M059J (cell line): ENCODE data around the gene REPIN1.

DNA sequence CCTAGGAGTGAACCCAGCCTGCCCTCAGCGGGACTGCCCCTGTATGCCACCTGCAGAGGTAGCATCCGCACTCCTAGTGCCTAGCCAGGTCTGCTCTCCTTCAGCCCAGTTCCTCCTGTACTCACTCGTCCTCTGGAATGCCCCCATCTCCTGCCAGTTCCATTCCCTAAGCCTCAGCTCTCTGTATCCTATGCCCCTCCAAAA is 8.1 kb upstream of the KRBA1 start:
- RAMPAGE, long total RNA = no peak

GRCh38 chr7:149716403-149716951 is 1.7 kb downstream of the KRBA1 start:
- RAMPAGE, long total RNA = no peak

DNA sequence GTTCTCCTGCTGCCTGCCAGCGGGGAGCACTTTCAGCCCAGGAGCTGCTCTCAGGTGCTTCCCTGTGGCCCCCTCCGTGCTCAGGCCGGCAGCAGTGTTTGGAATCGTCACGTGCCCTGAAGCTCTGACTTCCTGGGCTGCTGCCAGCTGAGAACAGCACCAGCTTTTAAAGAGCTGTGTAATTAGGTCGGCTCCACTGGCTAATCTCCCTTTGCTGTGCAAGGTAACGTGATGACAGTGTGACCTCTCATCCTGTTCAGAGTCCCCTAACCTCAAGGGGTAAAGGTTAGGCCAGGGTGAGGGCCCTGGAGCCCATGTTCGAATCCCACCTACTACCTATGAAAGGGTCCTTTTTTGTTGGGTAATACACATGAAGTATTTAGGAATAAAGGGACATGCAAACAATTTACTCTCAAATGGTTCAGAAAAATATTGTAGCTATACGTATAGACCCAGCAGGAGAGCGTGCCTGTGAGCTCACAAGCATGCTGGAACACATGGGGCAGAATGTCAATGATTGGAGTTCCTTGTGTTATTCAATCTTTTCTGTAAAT is 16.6 kb downstream of the ZNF862 start:
- RAMPAGE, long total RNA = no peak

DNA sequence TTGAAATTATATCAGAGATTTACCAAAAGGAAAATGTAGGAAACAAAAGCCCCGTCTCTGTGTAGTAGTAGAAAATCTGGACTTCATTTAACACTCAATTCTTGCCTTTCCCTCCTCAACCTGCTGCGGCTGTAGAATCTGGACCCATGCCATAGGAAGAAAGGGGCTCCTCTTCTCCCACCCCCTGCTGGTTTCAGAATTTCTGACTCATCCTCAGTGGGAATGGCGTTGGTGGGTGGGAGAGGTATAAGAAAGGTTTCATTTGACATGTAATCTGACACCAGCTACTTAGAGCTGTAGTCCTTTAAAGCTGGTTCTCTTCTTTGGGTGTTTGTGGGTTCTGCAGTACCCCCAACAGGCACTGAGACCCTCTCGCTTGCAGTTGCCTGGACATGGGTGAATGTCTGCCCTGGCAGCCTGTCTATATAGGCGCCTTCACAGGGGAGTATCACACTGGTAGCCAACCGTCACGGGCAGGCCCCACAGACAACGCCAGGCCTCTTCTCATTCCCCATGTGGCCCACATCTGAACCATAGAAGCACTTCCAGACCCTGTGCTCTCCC is 17.2 kb downstream of the ZNF862 start:
- RAMPAGE, long total RNA = no peak

DNA sequence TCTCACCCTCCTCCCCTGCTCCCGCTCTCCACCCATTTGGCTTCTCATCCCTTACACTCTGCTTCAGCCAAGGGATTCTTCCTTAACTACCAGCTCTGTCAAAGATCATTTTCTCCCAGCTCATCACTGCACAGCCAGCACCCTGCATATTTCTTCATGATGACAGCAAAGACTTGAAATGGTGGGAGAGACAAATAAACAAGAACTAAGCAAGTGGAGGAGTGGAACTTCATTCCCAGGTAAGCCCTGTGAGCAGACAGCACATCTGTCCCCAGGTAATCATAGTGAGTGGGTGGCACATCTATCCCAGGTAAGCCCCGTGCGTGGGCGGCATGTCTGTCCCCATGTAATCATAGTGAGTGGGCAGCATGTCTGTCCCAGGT is 98.8 kb downstream of the ATP6V0E2 start:
- RAMPAGE, long total RNA = no peak

DNA sequence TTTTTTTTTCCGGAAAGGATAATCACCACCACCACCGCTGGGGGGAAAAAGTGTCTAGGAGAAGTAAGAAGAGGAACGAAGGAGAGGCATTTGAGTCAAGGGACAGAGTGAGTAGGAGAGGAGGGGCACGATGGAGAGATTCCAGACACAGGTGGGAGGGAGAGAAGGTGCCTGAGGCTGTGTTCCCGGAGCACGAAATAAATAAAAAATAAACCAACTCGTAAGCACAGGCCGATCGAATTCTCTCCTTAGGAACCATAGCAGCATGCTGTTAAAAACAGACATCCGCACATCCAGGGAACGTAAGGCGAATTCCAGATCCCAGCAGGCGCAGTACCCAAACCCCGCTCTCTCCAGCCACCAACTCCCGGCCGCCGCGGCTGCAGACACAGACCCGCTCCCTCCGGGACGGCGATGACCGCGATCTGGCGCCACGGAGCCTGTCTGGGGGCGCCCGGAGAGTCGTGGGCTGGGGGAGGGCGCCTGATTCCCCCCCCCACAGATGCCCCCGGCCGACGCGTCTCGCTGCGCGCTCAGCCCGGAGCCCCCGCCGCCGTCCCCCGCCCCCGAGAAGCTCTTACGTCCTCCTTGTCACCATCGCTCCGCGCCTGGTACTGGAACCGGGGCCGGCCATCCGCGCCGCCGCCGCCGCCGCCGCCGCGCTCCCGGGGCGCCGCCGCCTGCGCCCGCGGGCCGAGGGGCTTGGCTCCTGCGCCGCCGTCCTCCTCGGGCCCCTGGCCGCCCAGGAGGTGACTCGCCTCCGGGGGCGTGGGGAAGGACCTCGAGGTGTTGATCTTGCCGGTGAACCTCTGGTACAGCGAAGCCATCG is 173.5 kb downstream of the ATP6V0E2 start:
- RAMPAGE, long total RNA = no peak

GRCh38 chr7:150234834-150235345 is 88.3 kb upstream of the LRRC61 start:
- RAMPAGE, long total RNA = no peak

DNA sequence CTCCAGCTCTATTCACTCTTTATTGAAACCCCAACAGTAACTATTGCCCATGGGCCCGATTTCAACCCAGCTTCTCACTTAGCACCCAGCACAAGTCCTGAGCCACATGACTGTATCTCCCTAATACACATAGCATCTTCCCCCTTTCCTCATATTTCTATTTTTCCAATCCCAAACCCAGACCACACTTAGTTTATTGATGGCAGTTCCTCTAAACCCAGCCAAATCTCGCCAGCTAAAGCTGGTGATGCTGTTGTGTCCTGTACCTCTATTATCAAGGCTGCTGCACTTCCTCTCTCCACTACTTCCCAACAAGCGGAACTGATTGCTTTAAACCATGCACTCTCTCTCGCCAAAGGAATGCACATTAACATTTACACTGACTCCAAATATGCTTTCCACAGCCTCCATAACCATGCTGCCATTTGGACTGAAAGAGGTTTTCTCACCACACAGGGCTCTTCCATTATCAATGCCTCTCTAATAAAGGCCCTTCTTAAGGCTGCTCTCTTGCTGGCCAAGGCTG is 11.6 kb upstream of the LRRC61 start:
- RAMPAGE, long total RNA = no peak

- RAMPAGE, long total RNA = no peak
Measured at GRCh38 chr7:150367822-150368935, at the start of gene REPIN1. Gene REPIN1, plus strand, starts transcription at chr7:150368822.

GRCh38 chr7:150371538-150372242 is 3.1 kb downstream of the REPIN1 start:
- RAMPAGE, long total RNA = no peak

GRCh38 chr7:150383101-150383504 is 4.0 kb downstream of the ZNF775 start:
- RAMPAGE, long total RNA = no peak

DNA sequence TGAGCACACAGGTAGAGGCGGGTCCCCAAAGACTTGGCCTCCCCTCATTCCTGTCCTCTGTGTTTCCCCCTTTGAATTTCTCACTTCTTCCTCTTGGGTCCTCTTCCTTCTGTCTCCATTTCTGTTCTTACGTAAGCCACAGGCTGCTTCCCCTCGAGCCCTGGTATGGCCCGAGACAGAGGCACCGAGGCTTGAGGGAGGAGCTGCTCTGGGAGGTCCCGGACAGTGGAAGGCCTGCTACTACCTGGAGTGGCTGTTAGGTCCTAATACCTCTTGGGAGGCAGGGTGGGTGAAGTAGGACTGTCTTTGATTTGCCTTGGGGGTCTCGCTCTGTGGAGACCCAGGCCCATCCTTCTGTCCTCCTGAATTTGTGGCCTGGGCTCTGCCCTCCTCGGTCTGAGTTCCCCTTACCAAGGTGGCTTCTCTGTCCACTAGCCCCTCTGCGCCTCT is 5.5 kb downstream of the ZNF775 start:
- RAMPAGE, long total RNA = no peak

- RAMPAGE, long total RNA = no peak
Measured at GRCh38 chr7:150394187-150394549, 11.3 kb upstream of the ENSG00000284691 start.

DNA sequence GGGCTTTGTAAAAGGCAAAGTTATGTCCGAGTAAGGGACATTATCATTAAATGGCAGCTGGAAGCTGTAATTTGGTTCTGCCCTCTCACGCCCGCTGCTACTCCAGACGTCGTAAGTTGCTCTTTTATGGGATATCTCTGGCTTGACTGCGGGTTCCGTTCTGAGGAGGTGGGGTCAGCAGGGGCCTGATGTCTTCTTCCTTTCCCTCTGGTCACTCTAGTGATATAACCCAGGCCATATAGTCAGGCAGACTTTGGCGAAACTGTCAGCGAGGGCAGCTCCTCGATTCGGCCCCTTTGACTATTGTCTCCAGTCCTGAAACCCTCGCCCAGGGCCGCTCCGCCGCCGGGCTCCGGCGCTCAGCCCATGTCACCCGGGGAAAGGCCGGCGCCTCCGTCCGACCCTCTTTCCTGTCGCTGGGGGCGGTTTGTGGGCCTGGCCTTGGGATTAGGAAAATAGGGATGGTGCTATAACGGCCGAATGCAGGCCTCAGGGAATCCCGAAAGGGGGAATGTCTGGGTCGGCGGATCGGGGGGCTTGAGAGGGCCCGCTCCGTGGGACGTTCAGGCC is 829 bp upstream of the ENSG00000284691 start:
- RAMPAGE, long total RNA = no peak

GRCh38 chr7:150479045-150479535 is 28.7 kb downstream of the GIMAP8 start:
- RAMPAGE, long total RNA = no peak

DNA sequence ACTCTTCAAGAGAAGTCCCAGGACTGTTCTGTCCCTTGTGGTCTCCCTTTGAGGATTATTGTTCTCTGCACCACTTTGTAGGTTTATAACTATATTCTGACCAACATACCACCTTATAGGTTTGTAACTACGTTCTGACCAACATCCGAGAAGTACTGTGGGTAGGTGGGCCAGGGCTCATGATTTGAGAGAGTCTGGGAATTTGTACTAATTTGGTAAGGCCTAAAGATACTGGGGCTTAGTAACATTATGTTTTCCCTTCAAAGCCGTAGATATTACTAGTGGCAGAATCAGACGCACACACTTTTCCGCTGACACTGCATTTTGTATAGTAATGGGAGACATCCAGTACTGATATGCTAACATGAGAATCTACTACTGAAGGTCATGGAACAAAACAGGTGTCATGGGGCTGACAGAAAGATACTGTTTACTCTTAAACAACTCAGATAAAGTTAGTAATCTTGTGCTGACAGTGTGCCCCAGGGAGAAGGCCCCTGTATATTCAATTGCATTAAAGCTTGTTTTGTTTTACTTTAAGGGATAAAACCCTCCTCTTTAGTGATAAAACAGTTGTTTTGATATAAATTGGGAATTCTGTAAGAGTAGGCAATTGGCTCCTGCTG is 11.1 kb upstream of the GIMAP7 start:
- RAMPAGE, long total RNA = no peak

DNA sequence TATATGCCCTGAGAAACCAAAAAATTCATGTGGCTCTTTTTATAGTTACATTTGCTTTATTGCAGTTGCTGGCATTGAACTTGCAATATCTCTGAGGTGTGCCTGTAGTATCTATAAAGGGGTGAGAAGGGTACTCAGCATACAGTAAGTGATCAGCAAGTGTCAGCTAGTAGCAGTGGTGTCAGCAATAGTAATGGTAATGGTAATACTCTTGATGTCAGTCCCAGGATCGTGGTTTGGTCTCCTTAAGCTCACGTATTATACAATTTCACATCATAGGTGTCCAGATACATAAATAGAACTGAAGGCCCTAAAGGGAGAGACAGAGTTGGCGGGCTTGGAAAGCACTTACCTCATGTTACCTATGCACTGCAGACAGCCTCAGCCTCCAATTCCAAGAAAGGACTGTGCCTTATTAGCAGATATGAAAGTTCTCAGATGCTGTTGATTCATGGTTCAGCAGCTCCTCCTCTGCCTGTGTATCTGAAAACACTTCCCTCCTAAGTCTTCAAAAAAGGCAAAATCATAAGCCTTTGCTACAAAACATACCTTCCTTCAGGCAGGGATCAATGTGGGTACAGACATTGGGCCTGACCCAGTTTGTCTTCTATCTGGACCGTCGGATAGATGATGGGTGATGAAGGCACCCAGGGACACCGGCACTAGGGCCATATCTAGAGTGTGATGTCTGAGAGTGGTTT is 6.5 kb upstream of the GIMAP7 start:
- RAMPAGE, long total RNA = no peak

DNA sequence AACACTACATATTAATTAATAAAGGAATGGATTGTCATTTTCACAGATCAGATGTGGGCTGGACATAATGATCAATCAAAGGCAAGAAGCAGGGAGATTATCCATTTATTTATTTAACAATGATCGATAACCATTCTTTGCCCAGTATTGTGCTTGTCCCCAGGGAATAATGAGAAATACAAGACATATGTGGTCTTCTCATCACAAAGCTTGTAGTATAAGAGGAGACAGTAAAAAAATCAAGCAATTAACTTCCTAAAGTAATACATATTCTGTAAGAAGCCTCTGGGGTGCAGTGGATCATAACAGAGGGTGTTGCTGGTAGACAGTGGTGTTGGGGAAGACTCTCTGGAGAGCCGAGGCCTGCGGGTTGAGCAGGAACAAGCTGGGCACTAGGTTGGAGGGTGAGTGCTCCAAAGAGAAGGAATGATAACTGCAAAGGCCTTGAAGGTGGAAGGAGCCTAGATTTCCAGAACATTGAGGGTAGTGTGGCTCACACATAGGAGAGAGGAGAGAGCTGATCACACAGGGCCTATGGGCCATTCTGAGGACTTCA is 1.4 kb downstream of the GIMAP4 start:
- RAMPAGE, long total RNA = no peak

GRCh38 chr7:150753002-150753719 is 15.9 kb downstream of the GIMAP5 start:
- RAMPAGE, long total RNA = no peak

- RAMPAGE, long total RNA = no peak
Measured at GRCh38 chr7:150755269-150756071, 18.3 kb downstream of the GIMAP5 start.